Cardiac atrium fibroblast (primary cell): ENCODE data around the genes NT5C1A, CAP1 and ZNF684.

DNA sequence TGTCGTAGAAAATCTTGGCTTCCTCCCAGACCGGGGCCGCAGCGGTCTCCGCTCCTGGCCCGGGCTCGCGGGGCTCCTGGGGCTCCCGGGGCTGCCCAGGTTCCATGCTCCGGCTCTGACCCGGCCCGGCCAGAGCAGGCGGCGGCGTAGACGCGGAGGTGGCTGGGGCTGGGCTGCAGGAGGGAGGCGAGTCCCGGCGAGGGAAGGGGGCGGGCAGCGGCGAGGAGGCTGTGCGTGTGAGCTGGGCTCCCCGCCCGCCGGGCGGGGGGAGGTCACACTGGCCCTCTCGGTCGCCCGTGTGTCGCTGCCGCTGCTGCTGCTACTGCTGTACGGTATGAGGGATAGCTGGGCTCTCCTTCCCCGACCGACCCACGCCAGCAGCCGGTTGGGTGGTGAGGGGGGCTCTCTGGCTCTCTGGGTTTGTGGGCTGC, at the start of gene NT5C1A:
Gene NT5C1A (minus strand): TSS at position 175 of the 431 bp plus-strand sequence.
- RAMPAGE, long total RNA = no peak

DNA sequence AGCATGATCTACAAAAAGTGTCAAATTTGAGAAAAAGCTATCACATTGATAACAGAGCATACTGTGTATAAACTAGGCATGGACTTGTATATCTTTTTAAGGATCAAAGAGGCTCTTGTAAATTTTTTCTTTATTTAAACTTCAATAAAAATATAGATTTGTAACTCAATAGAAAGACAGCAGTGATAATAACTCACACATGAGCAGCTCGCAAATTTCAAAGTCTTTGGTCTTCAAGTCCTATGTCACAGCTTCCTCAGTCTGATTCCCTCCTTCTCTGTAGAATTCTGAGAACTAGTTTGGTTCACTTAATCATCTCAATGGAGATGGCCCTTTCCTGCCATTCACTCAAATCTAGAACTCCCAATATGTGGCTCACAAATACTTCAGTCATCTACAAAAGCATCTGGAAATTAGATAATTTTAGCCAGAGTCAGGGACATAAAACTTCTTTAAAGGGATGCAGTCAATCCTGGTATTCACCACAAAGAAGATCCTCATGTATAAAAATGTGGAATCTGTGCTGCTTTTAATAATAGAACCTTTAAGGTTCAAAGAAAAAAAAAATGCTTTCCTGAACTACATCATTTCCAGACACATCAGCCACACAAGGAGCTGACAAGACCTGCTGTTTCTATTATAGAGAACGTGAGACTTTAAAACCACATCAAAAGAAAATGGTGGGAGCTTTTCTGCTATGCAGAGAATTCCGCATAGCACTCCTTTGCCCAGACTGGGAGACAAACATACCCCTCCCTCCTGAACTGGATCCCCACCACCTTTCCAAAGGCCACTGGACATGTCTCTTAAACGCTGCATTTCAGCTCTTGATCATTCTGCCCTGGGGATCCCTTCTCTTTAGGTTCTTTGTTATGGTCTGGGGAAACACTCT, 42.1 kb downstream of the TRIT1 start:
- RAMPAGE, long total RNA = no peak

- RAMPAGE, long total RNA = no peak
Measured at GRCh38 chr1:39937170-39937559, 17.8 kb upstream of the MFSD2A start.

DNA sequence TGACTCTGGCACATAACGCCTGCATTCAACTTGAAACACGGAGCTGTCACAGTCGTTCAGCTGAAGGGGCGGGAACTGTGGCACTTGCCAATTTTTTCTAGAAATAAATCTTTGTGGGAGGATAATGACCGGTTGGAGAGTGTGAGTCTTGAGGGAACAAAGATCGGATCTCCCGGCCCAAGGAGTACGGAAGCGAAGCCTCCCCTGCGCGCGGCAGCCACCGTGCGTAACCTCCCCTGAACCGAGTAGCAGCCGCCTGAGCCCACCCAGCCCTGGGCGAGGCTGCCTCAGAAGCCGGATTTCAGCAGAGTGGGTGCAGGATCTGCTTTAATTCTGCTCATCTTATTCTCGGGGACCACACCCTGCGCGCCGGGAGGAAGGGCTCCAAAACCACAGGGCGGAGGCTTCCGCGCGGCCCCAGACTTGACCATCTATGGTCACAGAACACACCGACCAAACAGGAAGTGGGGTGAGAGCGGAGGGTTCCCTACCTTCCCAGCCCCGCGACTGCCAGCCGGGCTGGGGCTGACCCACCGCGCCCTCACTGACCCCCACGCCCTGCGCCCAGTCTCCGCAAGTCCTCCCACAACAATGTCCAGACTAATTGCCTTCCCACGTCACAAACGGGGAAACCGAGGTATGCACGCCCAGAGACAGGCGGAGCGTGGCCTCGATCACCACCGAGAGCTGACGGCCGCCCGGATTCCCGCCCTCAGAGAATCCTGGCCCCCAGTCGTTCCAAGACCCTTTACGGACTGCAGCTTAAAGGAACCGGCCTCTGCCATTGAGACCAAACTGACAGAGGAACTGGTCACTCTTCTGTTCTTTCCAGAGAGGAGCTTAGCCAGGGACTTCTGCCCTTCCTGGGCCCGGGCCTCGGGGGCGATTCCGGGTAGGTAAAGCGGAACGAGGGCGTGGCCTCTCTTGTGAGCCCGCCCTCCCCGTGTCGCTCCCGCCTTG, 673 bp upstream of the CAP1 start:
- RAMPAGE, long total RNA = no peak

GRCh38 chr1:40040536-40041167, at the start of gene CAP1:
Gene CAP1, plus strand, starts transcription at chr1:40040729.
- RAMPAGE, long total RNA = start-site peak on the plus strand at chr1:40040707-40040783, 4,582 and 1,010 reads in 2 replicates

GRCh38 chr1:40059907-40060405, 19.4 kb downstream of the CAP1 start:
- RAMPAGE, long total RNA = no peak

GRCh38 chr1:40140180-40140389, 21.1 kb upstream of the RLF start:
- RAMPAGE, long total RNA = no peak

DNA sequence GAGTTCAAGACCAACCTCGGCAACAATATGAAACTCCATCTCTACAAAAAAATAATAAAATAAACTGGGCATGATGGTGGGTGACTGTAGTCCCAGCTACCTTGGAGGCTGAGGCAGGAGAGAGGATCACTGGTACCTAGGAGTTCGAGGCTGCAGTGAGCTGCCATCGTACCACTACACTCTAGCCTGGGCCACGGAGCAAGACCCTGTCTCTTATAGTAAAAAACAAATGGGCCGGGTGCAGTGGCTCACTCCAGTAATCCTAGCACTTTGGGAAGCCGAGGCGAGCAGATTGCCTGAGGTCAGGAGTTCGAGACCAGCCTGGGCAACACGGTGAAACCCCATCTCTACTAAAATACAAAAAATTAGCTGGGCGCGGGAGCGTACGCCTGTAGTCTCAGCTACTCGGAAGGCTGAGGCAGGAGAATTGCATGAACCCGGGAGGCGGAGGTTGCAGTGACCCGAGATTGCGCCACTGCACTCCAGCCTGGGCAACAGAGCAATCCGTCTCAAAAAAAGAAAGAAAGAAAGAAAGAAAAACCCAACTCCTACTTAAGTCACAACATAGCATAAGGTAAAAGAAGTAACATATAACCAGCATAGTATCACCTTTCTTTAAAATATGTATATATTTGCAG, 30.4 kb upstream of the TMCO2 start:
- RAMPAGE, long total RNA = no peak

DNA sequence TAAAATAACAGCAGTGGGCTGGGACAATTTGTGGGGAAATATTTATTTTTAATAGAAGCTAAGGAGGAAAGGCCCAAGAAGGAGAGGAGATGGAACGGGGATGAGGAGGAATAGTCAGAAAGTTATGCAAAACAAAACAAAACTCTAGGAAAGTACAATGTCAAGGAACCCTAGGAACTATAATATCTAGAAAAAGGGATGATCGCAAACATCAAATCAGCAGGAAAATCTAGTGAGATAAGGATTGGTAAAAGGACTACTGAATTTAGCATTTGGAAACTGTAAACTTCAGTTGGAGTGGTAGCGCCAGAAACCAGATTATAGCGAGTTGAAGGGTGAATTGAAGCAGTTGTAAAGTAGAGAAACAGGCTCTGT, 23.7 kb upstream of the ZFP69B start:
- RAMPAGE, long total RNA = no peak

GRCh38 chr1:40531204-40532377, at the start of gene ZNF684:
Gene ZNF684, plus strand, starts transcription at chr1:40531637.
- RAMPAGE, long total RNA = no peak

- RAMPAGE, long total RNA = no peak
Measured at GRCh38 chr1:40930205-40930498, 49.3 kb upstream of the CTPS1 start.

DNA sequence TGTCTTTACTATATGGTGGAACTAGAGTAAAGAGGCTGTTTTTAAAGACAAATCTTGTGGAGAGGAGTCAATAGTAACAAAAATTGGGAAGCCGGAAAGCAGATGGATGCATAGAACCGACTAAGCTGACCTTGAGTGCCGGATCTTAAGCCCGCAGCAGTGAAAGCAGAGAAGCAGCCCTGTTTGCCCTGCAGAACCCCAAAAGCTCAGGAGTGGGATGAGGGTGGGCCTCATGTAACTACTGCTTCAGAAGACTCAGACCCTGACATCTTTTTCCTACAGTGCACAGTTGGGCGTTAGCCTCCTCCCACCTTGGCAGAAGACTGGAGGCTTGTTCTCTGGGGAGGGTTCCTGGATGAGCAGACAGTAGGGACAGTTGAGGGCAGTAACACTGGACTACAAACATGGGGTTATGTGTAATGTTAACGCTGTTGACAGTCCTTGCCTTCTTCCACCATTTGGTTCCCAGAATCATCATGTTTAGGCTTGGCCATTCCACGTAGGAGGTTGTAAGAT, 9.5 kb downstream of the CTPS1 start:
- RAMPAGE, long total RNA = no peak

DNA sequence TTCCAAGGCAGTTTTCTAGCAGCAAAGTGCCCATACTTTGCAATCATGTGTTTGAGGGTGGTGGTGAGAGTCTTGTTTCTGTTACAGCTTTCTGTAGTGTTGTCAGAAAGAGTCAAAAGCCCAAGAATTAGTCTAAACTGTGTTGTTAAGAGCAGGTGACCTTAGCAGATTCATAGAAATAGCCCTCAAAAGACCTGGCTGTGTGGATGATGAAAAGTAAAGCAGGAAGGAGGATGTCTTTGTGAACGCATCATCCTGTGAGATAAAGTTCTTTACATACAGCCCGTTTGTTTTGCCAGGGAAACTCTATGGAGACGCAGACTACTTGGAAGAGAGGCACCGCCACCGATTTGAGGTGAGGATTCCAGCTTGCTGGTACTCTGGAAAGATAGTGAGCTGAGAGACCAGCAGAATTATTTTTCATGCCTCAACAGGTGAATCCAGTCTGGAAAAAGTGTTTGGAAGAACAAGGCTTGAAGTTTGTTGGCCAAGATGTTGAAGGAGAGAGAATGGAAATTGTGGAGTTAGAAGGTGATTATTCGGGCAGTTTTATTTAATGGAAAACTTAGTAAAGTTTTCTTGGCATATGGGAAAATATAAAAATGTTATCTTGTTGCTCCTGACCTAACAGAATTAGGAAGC, 13.0 kb downstream of the SLFNL1 start:
- RAMPAGE, long total RNA = no peak

GRCh38 chr1:41130447-41130906, 109.0 kb upstream of the SLFNL1 start:
- RAMPAGE, long total RNA = no peak

- RAMPAGE, long total RNA = no peak
Measured at GRCh38 chr1:41240619-41241213, 1.4 kb downstream of the SCMH1 start.

DNA sequence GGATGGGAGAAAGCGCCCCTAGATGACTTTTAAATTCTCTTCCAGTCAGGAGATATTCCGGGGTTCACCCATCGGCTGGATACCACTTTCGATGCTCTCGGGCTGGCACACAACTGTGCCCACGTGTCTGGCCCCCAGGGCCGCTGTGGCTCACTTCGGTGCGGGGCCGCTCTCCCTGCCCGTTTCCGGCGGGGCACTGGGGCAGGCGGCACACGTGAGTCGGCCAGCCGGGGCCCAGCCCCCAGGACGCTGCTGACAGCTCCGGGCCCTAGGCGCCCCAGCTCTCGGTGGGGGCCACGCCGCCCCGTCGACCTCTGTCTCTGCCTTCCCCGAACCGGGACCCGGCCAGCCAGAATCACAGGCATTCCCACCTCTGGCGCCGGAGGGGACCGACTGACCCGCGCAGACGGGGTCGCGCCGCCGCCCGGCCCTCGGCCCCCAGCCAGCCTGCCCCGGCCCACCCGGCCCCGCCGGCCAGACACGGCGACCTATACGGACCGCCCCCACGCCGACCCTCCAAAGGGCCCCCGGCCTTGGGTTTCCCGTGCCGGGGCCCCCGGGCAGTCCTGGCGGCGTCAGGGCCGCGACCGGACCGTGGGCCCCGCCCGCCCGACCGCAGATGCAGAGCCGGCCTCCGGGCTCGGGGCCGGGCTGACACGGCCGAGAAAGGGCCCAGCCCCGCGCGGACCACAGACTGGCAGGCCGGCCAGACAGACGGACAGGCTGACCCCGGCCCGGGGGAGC, 720 bp downstream of the SCMH1 start:
- RAMPAGE, long total RNA = no peak

DNA sequence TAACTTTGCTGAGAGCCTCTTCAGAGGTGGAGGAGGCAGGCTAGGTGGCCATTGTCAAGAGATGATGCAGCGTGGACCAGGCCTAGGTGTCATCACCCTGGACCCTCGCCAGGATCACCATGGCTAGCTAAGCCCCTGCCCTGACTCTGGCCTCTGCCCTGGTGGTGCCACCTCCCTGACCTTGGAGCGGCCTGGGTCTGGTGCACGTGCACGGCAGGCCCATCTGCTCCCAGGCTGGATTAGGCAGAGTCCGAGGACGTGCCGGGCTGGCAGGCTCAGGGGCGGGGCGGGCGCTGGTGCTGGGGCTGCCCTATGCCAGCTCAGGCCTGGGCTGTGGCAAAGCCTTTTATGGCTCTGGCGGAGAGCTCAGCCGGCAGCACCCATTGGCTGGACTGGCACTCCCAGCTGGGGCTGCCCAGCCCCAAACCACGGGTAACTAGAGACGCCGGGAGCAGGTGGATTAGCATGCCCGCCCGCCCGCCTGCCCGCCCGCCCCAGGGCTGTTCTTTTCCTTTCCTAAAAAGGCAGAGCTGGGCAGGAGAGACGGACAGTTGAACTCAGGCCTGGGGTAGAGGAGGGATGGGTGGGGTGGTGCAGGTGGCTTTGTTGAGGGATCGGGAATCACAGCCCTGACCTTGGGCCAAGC, 17.1 kb upstream of the EDN2 start:
- RAMPAGE, long total RNA = no peak

DNA sequence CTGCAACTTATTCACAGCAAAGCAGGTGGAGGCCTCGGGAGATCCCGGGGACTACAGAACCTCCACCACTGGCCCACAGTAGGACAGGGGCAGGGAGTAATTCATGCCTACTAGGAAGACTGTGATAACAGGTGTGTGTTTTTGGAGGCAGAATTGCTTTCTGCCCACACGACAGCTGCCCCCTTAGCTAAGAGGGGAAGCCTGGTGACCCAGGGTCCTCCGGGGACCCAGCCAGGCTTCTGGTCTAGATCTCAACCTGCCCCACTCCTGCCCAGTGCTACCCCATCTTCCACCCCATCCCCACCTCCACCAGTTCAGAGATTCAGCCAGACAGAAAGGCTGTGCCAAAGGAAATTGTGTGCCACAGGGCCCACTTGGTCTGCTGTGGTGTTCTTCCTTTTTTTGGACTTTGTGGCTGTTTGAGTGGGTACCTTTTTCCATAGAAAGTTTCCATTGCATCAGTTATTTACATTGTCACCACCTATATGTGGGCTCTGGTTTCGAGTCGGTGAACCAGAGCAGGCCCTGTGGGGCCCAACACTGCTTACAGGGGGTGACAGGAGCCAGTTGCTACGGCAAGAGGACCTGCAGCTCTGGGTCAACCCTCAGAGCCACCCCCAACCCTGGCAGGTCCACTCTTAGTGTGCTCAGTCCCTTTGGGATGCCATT, 156.8 kb upstream of the EDN2 start:
- RAMPAGE, long total RNA = no peak

DNA sequence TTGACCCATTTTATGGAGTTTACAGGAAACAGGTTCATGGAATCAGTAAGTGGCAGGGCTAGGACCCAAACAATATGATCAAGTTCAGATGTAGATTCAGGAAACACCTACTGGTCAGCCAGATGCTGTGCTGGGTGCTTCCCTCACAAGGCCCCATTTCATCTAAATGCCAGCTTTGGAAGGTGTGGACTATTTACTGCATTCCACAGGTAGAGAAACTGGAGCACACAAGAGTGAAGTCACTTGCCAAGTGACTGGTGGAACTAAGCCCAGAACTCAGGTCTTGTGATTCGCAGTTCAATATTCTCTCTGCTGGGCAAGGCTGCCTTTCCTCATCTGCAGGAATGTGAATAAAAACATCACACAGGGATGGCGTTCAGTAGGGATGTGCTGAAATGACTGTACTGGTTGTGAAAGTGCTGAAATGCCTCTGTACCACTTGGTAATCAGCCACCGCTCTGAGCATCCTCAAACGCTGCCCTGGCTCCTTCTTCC, 145.7 kb downstream of the HIVEP3 start:
- RAMPAGE, long total RNA = no peak

- RAMPAGE, long total RNA = no peak
Measured at GRCh38 chr1:42214562-42214929, 50.0 kb upstream of the GUCA2A start.